ENCODE data around the genes ABCD2, YAF2 and PUS7L.

DNA sequence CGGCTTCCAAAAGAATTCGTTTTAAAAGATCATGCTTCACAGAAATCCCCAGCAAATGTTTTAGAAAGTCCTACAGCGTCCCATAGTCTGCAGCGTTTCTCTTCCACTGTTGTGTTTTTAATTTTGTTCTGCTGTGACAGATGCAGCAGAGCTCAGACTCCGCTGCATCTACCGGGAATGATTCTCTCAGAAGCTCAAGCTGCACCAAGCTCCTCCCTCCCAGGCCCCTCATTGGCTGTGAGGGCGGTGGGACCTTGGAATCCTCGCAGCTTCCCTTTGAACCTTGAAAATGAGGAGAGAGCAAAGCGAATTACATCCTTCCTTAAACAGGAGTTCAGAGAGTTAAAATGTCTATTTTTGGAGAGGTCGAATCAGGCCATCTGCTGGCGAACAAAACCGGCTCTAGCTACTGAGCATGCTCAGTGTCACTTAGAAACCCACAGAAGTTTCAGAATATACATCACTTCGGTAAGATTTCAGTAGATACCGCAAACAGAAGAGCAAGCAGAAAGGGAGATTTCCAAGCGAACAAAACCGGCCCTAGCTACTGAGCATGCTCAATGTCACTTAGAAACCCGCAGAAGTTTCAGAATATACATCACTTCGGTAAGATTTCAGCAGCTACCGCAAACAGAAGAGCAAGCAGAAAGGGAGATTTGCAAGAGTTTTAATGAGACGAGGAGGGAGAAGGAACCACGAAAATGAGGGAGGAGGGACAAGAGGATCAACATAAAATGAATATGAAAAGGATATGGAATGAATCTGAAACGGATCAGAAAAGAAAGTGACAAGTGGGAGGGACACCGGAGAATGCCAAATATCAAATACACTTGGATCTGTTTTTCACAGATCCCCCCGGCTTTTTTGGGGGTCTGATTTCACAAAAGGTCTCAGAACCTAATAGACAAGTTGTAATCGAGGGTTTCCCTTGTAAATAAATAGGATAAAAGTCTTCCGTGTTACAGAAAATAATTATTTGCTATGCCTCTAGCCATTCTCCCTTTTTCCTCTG, at the start of gene ABCD2:
Gene ABCD2, minus strand, starts transcription at position 170 of the 1,012 bp plus-strand sequence.
- PRO-cap = bidirectional peak, plus-strand start at position 51 of the sequence, minus-strand start outside the sequence; bidirectional peak, plus-strand start at position 286 of the sequence, minus-strand start at position 170 of the sequence; bidirectional peak, plus-strand start at position 471 of the sequence, minus-strand start at position 398 of the sequence; bidirectional peak, plus-strand start at position 598 of the sequence, minus-strand start at position 536 of the sequence

GRCh38 chr12:39622231-39622710, 2.7 kb upstream of the ABCD2 start:
- PRO-cap = no peak

- PRO-cap = unidirectional peak, minus-strand start at chr12:39683267
Measured at GRCh38 chr12:39683001-39683578, 57.1 kb downstream of the C12orf40 start.

- PRO-cap = no peak
Measured at GRCh38 chr12:39912382-39913126, 193.3 kb downstream of the SLC2A13 start.

GRCh38 chr12:41476659-41476958, 288.5 kb downstream of the PDZRN4 start:
- PRO-cap = unidirectional peak, minus-strand start at chr12:41476802

GRCh38 chr12:41572191-41573489, 384.5 kb downstream of the PDZRN4 start:
- PRO-cap = no peak

GRCh38 chr12:41932245-41933070, 212.2 kb downstream of the GXYLT1 start:
- PRO-cap = no peak

- PRO-cap = bidirectional peak, plus-strand start at chr12:42238447, minus-strand start at chr12:42238336
Measured at GRCh38 chr12:42238164-42238633, at the start of gene YAF2. Gene YAF2 (minus strand): TSS chr12:42238248.

GRCh38 chr12:43758018-43758828, at the start of gene PUS7L:
Gene PUS7L (minus strand): TSS chr12:43758790.
- PRO-cap = no peak

DNA sequence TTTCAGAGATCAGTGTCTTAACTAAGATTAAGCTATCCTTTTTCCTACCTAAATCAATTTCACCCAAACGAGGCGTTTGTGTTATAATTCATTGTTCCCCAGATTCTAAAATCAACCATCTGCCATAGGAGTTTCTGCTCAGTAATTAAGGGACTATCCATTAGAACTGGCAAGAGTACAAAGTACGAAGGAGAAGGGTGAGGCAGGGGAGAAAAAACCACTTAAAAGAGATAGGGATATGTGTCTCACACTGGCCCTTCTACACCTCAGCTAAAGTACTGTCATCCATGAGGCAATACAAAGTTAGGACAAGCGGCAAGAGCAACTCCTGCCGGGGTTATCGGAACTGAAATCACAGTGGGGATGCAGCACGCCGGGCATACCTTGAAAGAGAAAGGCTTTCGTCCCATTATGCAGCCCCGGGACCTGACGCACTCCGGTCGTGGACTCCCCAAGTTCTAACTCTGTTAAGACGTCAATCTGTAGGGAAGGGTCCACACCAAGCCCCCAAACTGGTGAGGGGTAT, 1.2 kb downstream of the NELL2 start:
- PRO-cap = unidirectional peak, plus-strand start at position 349 of the sequence

- PRO-cap = no peak
Measured at GRCh38 chr12:44876649-44877475, 747 bp upstream of the NELL2 start.

DNA sequence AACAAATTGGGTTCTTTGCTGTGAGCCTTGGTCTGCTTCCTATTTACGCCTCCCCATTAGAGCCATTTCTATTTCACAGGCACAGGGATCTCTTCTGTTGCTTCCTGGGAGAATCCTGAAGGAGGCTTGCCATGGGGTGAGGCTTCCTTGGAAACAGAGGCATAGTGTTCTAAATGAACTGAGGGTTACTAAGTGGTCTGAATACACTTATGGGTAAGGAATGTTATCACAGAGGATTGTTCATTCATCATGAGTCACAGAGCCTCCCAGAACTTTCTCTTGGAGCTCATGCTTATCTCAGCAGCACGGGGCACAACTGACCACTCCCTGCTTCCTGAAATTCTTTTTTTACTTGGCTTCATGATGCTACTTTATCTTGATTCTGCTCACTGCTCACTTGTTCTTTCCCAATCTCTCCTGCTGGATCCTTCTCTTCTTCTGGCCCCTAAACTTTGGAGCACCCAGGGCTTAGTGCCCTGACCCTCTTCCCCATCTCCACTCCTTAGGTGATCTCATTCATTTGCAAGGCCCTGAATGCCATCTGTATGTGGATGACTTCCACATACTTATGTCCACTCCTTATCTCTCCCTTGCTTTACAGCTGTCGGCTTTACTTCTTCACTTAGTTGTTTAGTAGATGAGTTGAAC, 57.9 kb downstream of the ANO6 start:
- PRO-cap = no peak

DNA sequence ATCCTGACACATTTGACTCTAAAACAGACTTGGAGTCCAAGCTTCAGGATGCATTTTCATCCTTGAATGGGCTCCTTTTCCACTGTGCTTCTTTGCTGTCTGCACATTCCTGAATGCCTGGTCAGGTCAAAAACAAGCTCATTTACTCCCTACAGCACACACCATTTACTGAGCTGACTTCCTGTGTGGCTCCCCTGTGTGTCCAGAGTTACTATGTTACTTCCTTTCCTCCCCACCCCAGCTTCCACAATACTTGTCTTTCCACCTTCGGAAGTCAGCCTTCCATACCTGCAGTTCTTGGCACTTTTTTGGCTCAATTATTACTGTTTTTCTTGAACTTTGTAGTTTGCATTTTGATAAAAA, 112.1 kb downstream of the ANO6 start:
- PRO-cap = no peak

DNA sequence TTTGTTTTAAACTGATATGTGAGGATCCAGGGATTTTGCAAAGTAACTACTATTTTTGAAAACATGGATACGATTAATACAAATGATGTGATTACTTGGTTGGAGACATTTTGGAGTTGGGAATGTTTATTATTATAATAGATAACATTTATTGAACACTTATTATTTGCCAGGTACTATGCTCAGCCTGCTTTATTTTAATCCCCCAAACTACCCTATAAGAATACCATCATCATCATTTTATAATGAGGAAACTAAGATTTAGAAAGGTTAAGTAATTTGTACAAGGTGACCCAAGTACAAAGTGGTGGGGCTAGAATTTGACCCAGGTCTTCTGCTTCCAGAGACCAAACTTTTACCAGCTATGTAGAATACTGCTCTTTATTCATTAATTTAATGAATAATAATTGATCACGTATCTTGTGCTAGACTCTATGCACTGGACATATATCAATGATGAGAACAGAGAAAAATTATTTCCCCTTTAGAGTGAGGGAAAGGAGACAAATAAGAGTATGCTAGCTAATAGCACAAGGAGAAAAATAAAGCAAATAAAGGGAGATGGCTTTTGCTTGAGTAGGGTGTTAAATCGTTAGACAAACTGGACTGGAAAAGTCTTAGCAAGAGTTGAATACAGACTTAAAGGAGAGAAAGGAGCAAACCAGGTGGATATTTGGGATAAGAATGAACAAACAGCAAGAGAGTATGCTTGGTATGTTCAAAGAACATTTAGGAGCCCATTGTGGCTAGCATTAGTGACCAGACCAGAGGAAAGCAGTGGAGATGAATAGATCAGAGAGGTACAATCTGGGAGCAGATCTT, 21.3 kb downstream of the ARID2 start:
- PRO-cap = no peak

GRCh38 chr12:45768214-45769465, 39.1 kb downstream of the ARID2 start:
- PRO-cap = no peak

DNA sequence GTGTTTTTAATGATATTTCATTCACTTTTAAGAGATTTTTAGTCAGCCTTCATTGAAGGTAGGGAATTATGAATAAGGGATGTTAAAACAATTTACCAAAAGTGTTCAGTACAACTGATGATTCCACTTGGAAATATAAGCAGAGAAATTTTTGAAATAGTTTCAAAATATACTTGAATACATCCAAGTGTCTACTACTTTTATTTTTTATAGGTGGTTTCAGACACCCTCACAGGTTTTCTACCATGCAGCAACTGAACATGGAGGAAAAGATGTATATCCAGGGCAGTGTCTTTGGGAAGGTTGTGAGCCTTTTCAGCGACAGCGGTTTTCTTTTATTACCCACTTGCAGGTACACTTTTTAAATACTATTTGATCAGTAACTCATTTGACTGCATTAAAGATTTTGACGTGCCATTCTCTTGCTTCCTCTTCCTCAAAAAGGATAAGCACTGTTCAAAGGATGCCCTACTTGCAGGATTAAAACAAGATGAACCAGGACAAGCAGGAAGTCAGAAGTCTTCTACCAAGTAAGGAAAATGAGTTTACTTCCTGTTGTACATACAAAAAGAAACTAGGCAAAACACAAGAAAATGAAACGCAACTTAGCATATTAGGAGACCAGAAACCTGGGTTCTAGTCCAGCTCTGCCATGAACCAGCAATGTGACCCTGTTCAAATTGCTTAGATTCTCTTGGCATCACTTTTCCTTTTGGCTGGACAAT, 98.6 kb downstream of the SCAF11 start:
- PRO-cap = no peak

GRCh38 chr12:45992725-45993202, 2.4 kb upstream of the SCAF11 start:
- PRO-cap = no peak

GRCh38 chr12:46187505-46188129, 81.2 kb downstream of the SLC38A1 start:
- PRO-cap = no peak

DNA sequence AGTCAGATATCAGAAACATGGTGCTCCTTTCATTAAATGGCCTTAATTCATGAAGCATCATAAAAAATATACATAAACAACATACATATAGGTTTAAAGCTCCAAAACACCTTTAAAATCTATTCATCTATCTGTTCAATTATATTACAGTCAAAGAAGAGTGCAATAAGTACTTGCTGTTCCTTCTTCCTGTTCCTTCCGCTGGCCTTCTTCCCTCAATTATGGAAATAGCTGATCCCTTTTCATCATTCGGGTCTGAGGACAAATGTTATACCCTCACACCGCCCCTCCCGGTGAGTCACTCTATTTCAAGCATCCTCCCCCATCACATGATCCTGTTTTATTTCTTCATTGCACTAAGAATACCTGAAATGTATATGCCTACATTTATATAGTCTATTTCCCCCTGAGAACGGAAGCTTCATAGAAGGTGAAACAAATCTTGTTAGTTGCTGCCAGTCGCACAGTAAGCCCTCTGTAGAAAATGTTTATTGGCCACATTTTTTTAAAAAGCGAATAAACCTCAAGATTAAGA, 2.5 kb downstream of the SLC38A1 start:
- PRO-cap = no peak

DNA sequence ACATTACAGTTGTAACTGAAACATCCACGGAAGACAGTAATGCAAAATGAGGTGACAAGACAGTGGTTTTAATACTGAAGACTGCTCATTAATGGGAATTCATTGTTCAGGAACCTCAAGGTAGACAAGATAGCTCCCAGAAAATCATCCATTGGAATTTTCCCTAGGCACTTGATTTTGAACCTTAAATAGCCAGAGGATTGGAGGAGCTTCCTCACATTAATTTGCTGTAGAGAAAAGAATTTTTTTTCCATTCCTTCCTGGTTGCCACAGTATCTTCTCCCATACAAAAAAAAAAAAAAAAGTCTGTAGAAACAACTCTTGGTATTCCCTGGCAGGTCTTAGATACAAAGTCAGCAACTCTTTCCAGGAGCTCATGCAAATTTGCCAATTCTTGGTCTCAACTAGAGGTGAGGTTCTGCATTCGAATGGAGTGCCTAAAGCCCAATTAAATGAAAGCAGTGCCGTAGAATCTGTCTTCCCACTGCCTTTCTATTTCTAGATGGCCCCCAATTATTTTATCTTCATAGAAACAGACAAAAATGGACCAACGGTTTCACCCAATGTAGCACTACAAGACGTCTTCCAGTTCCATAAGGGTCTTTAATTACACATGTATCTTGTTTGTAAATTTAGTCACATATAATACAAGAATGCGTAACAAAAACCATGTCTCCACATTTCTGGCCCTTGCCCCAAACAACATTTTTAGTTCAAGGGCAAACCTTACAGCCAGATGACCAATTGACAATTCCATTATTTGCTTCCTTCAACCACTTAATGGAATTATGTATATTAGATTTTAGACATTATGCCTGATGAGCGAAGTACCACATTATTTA, 13.6 kb downstream of the SLC38A2 start:
- PRO-cap = no peak

Measured in pulmonary lymph node (tissue), 1 donor.